ENCODE results near the genes ZNF41, ELK1, EBP, TBC1D25, RBM3 and KCND1.

- RAMPAGE, long total RNA: no peak
- RRBS: no CpG with 5 or more reads among the region's 8 CpGs
Measured at GRCh38 chrX:47225492-47226111, 7.1 kb downstream of the CDK16 start.

DNA sequence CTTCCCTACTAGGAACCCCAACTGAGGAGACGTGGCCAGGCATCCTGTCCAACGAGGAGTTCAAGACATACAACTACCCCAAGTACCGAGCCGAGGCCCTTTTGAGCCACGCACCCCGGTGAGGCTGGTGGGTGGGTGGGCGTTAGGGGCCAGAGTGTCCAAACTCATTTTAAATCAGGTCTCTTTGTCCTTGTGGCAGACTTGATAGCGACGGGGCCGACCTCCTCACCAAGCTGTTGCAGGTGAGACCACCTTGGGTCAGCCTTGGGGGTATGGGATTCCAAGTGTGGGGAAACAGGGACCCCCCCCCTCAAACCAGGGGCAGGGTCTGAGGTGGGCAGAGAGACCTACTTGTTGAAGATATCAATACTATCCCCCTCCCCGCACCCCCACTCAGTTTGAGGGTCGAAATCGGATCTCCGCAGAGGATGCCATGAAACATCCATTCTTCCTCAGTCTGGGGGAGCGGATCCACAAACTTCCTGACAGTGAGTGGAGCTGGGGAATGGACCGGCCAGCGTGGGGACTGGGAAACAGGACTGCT lies 5.8 kb upstream of the USP11 start:
- RAMPAGE, long total RNA: no peak
- RRBS: no CpG with 5 or more reads among the region's 17 CpGs

GRCh38 chrX:47235589-47235933 lies 2.8 kb downstream of the USP11 start:
- RAMPAGE, long total RNA: no peak
- RRBS: no CpG with 5 or more reads among the region's 6 CpGs

DNA sequence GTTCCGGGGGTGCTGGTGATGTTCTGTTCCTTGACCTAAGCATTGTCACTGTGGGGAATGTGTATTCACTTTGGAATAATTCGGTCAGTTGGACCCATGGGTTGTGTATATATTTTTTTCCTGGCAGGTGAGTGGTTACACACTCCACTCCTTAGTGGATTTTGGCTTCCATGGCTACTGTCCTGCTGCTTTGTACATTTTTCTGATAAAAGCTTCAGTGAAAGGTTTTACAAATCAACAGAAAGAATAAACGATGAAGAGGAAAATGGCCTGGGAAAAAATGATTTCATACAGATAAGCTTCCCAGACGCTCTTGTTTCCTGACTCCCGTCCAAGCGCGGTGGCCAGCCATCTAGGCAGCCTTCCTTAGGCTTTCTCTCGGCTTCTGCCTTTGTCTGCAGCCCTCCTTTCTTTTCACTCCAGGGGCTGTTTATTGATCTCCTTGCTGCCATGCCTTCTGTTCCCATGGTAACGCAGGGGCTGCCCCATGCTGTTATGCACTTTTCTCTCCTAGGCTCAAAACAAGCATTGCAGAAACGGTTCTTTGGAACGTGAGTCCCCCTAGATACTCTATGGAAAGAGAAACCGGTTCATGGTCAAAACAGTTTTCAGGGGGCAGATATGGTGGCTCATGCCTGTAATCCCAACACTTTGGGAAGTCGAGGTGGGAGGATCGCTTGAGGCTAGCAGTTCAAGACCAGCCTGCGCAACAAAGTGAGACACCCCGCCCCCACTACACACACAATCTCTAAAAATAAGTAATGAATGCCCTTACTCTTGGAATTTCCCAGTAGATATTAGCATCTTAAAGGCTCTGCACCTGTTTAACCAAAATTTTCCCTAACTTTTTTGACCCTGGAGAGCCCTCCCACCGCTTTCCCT lies 54.1 kb upstream of the ZNF157 start:
- RAMPAGE, long total RNA: no peak
- RRBS: no CpG with 5 or more reads among the region's 17 CpGs

DNA sequence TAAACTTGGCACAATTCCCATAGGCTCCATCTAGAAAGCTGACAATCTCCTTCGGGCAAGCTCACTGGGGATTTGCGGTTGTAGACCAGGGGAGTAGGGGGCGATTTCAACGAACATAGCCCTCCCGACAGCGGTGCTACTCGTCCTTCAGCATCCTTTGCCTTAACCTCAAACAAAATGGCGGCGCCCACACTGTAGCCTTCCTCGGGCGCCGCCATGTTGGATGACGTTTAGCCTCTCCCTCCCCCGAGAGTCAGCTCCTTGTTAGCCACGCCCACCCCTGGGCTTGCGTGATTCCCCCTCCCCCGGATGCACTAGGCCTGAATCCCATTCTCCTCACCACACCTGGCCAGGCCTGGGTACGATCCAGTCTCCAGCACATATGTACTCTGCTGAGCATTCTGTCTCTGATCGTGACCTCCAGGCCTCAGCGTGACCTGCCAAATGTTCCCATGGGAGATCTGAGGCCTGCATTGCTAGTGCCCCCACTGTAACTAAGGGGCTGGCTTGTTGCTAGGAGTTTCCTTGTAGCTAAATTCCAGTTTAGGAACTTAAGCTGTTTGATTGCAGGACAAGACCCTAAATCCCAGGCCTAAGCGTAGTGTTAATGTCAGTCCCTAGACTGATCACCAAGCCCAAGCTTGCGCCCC lies 48.9 kb upstream of the ZNF157 start:
- RAMPAGE, long total RNA: no peak
- RRBS: no CpG with 5 or more reads among the region's 22 CpGs

GRCh38 chrX:47463303-47463849 lies 19.6 kb downstream of the ZNF41 start:
- RAMPAGE, long total RNA: no peak
- RRBS: no CpG with 5 or more reads among the region's 2 CpGs

- RAMPAGE, long total RNA: start-site peak on the minus strand at chrX:47483171-47483237, 41 and 22 reads in 2 replicates
- RRBS: 30% methylated on average over 21 of the region's 82 CpGs
Measured at GRCh38 chrX:47482377-47483444, at the start of gene ZNF41. TSS of gene ZNF41 (minus strand) at chrX:47483222.

GRCh38 chrX:47523366-47523897 lies 37.6 kb upstream of the ARAF start:
- RAMPAGE, long total RNA: no peak
- RRBS: 26% methylated on average over 9 of the region's 47 CpGs

GRCh38 chrX:47563969-47564436 lies 3.0 kb downstream of the ARAF start:
- RAMPAGE, long total RNA: no peak
- RRBS: no CpG with 5 or more reads among the region's 5 CpGs

GRCh38 chrX:47634041-47635333 lies 4.8 kb upstream of the CFP start:
- RAMPAGE, long total RNA: no peak
- RRBS: no CpG with 5 or more reads among the region's 27 CpGs

DNA sequence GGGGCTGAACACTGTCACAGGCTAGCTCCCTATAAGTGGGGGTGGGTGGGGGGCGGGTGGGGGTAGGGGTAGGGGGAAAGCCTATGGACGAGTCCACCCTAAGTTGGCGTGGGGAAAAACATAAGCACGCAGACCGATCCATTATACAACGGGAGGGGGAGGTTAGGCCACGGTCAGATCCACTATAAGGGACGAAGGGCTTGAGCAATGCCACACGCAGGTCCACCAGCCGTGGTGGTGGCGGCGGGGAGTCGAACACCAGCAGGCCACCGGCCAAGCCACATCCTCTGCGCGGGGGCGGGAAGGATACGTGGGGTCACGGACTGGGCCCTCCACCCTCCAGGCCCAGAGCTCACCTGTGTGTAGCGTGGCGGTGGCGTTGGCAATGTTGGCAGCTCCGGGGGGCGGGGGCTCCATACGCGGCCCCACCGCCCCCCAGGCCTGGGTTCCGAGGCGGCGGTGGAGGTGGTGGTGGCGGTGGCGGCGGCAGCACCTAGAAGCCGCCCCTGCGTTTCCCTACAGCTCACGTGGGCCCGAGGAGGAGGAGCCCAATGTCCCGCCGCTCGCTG lies at the start of gene ELK1:
ELK1 (minus strand) TSS at position 497 of the 569 bp plus-strand sequence.
- RAMPAGE, long total RNA: start-site peak on the minus strand centred at position 495 of the sequence, 51 bp wide, 184 and 279 reads in 2 replicates
- RRBS: no CpG with 5 or more reads among the region's 40 CpGs

GRCh38 chrX:48467909-48468668 lies 2.0 kb downstream of the SLC38A5 start:
- RAMPAGE, long total RNA: start-site peak on the minus strand at chrX:48468304-48468329, 24 and 33 reads in 2 replicates
- RRBS: 46% methylated on average over 5 of the region's 23 CpGs

GRCh38 chrX:48521763-48522448 lies at the start of gene EBP:
TSS of gene EBP (plus strand) at chrX:48521808.
- RAMPAGE, long total RNA: start-site peak on the plus strand at chrX:48521804-48521862, 166 and 335 reads in 2 replicates
- RRBS: 30% methylated on average over 8 of the region's 52 CpGs

GRCh38 chrX:48539218-48540187 lies at the start of gene TBC1D25:
TSS of gene TBC1D25 (plus strand) at chrX:48539714.
- RAMPAGE, long total RNA: no peak
- RRBS: 33% methylated on average over 14 of the region's 72 CpGs

- RAMPAGE, long total RNA: start-site peak on the plus strand at chrX:48574508-48574522, 5,366 and 4,509 reads in 2 replicates
- RRBS: 29% methylated on average over 20 of the region's 56 CpGs
Measured at GRCh38 chrX:48573652-48574634, at the start of gene RBM3. TSS of gene RBM3 (plus strand) at chrX:48574484.

DNA sequence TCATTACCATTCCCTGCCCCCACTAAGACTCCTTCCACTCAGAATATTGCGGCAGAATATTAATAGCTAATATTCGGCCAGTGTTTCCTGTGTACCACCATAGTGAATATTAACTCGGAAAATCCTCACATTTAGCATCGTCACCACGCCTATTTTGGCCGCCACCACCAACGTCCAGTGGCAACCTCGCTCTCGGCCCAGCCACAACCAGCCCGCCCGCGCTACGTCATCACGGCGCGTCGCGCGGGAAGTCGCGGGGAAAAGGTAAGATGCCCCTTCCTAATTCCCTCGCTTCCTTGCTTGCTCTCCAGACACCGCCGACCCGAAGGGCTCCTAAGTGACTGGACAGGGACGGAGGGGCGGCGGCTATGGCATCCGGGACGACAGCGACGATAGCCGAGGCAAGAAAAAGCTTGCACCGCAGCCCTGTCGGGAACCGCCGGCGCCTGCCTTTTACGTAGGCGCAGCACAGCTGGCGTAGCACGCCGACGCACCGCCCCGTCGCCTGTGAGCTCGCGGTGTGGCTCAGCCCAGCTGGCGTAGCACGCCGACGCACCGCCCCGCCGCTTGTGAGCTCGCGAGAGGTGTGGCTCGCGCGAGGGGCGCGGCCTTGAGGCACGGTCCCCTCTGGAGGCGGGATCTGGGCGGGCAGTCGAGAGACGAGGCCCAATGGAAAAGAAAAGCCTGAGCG lies 554 bp upstream of the HDAC6 start:
- RAMPAGE, long total RNA: no peak
- RRBS: 32% methylated on average over 9 of the region's 69 CpGs

GRCh38 chrX:48914446-48915309 lies 3.2 kb upstream of the SLC35A2 start:
- RAMPAGE, long total RNA: no peak
- RRBS: no CpG with 5 or more reads among the region's 11 CpGs

DNA sequence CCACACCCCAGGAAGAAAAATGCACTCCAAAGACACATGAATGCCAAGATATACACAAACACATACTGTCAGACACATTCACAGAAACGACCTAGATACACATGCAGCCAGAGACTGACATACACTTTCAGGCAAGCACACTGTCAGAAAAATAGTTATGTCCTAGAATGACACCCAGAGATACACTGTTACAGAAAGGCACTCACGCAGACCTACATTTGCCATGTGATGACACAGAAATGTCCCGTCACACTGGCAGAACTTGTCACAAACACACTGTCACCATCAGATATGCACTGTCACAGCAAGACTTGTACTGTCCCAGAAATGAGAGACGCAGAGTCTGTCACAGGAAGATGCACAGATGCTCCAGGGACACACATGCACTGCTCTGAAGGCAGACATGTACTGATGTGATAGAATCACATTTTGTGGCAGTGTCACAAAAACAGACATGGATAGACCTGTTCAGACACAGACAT lies 1.1 kb upstream of the PIM2 start:
- RAMPAGE, long total RNA: no peak
- RRBS: no CpG with 5 or more reads among the region's 4 CpGs

DNA sequence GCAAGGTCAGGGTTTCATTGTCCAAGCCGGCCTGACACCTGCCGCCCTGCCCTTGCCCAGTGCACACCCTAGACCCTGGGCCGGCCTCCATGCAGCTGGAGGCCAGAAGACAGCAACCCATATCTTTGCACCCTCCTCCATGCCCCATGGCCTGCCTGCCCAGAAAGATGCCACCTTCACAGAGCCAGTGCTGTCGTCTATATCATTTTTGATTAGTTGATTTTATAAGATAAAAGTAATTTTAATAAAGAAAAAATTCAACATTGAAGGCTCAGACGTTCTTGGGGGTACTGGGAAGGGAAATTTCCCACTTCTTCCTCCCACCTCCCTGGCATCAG lies 3.6 kb upstream of the PIM2 start:
- RAMPAGE, long total RNA: no peak
- RRBS: no CpG with 5 or more reads among the region's 5 CpGs

DNA sequence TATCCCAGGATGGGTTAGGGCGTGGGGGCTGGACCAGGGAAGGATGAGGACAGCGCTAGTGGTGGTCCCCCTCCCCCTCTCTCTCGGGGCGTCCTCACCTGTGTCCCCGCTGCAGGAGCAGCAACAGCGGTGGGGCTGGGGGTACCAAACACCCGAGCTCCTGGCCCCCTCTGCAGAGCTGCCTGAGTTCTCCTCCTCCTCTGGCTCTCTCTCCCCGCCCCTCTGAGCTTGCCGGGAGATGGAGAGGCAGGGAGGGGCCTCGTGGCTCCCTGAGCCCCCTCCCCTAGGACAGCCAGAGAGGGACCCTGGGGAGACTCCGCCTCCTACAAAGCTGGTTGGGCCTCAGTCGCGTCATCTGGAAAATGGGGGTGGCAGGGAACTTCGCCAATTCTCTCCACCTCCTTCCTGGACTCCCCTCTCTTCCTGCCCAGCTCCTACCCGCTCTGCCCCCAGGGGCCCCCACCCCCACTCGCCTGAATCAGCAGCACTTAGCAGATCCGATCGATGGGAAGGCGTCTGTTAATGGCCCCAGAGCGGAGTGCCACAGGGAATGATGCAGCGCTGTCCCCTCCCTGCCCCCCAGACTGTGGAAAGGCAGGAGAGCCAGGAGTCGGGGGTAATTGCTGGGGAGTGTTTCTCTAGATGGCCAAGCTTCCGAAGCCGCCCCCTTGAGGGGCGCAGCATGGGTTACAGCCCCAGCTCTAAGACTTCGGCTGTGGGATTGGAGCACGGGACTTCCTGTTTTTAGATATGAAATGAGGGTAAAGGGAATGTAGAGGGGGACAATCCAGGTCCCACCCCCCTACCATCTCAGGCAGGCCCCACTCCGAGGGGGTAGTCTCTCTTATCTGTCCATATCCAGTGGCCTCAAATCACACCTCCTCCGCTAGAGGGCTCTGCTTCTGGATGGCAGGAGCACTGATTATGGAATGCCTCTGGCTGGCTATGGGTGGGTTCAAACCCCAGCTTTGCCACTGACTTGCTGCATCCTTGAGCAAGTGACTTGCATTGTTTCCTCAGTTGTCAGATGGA lies at the start of gene KCND1:
KCND1 (minus strand) TSS at position 202 of the 1,032 bp plus-strand sequence.
- RAMPAGE, long total RNA: no peak
- RRBS: no CpG with 5 or more reads among the region's 29 CpGs